HepG2 (cell line): ENCODE measurements around a stretch of chr13.

DNA sequence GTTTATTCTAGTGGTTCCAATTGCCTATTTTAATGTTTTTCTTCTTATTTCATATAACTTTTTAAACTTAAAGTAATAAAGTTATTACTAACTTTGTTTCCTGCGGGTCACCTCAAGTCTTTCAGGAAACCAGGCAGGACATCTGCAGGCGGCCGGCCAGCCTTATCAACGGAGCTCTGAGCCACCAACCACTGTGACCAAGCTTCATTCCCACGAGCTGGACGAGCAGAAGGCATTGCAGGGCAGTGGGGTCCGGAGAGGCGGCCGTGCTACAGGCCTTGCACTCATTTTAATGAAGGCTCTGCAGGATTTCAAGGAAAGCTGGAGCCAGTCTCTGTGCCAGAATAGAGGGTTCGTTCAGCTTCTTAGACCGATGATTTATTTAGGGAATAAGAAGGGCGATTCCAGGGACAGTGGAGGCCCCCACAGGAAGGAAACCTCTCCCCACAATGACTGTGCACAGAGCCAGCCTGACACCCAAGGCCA, 75.2 kb downstream of the RASA3 start:
- RRBS, 2 experiments: 0% methylated on average over 2 to 4 of the region's 12 CpGs
CAGE:
- cytosol, long polyA minus RNA: no peak
- cytosol, long polyA plus RNA: no peak
- long polyA plus RNA: no peak
- nucleus, long polyA minus RNA: no peak
- nucleus, long polyA plus RNA: no peak

GRCh38 chr13:114064729-114065050, 67.7 kb downstream of the RASA3 start:
- RRBS, 2 experiments: 0 to 11% methylated on average over 2 of the region's 12 CpGs
CAGE:
- cytosol, long polyA minus RNA: no peak
- cytosol, long polyA plus RNA: no peak
- long polyA plus RNA: no peak
- nucleus, long polyA minus RNA: no peak
- nucleus, long polyA plus RNA: no peak

- RRBS, 2 experiments: no CpG with 5 or more reads among the region's 39 CpGs
CAGE:
- cytosol, long polyA minus RNA: no peak
- cytosol, long polyA plus RNA: no peak
- long polyA plus RNA: no peak
- nucleus, long polyA minus RNA: no peak
- nucleus, long polyA plus RNA: no peak
These were observed 17.0 kb downstream of the RASA3 start for GRCh38 chr13:114115148-114116104.

- RRBS, 2 experiments: no CpG with 5 or more reads among the region's 24 CpGs
CAGE:
- cytosol, long polyA minus RNA: no peak
- cytosol, long polyA plus RNA: no peak
- long polyA plus RNA: no peak
- nucleus, long polyA minus RNA: no peak
- nucleus, long polyA plus RNA: no peak
These were observed 7.4 kb downstream of the RASA3 start for GRCh38 chr13:114124933-114125604.

GRCh38 chr13:114134436-114135017, 2.1 kb upstream of the RASA3 start:
- RRBS, 2 experiments: no CpG with 5 or more reads among the region's 19 CpGs
CAGE:
- cytosol, long polyA minus RNA: no peak
- cytosol, long polyA plus RNA: no peak
- long polyA plus RNA: no peak
- nucleus, long polyA minus RNA: no peak
- nucleus, long polyA plus RNA: no peak

DNA sequence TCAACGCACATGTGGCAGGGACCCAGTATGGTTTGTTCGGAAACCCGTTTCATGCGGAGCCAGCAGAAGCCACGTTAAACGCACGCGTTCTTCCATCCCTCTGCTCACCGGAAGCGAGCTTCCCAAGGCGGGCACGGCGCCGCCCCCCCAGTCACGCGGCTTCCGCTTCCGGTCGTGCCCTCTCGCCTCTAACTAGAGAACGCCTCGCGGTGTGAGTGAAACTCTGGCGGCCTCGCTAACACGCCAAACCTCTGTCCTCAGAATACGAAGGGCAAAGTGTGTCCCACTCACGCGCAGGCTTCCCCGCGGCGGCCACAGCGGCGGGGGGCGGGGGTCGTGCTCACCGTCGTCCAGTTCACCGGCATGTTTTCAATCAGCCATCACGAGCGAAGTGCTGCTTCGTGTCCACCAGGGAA, 17.9 kb upstream of the CFAP97D2 start:
- RRBS, 2 experiments: 94 to 95% methylated on average over 10 of the region's 42 CpGs
CAGE:
- cytosol, long polyA minus RNA: no peak
- cytosol, long polyA plus RNA: no peak
- long polyA plus RNA: no peak
- nucleus, long polyA minus RNA: no peak
- nucleus, long polyA plus RNA: no peak

- RRBS, 2 experiments: no CpG with 5 or more reads among the region's 7 CpGs
CAGE:
- cytosol, long polyA minus RNA: no peak
- cytosol, long polyA plus RNA: no peak
- long polyA plus RNA: no peak
- nucleus, long polyA minus RNA: no peak
- nucleus, long polyA plus RNA: no peak
These were observed 4.5 kb upstream of the CDC16 start for GRCh38 chr13:114230144-114230554.

DNA sequence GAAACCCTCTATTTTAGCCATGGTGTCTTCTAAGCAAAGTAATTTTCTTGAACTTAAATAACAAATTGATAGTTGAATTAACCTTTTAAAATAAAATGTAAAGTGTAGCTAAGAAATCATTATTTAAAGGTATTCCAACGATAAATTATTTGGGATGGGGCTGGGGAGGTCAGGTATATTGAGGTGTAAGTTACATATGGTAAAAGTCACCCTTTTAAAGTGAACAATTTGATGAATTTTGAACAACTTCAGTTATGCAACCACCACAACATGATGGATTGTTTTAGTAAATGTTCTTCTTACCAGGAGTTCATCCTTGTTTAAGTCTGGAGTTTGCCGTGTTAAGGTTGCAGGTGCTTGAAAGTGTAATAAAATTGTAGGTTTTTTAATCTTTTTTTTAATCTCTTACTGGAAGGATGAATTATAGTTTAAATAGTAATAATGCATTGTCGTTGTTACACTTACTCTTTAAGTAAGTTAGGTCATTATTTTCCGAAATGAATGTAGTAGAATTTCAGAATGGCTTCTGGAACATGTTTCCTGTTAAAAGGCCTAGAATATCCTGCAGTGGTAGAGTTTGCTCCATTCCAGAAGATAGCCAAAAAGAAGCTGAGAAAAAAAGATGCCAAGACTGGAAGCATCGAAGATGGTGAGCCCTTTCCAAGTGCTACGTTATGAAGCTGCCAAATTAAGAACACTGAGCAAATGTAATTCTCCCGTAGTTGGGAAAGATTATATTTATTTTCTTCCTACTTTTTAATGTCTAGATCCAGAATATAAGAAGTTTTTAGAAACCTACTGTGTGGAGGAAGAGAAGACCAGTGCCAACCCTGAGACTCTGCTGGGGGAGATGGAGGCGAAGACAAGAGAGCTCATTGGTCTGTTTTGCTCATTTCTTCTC, 4.6 kb downstream of the UPF3A start:
- RRBS, 2 experiments: no CpG with 5 or more reads among the region's 8 CpGs
CAGE:
- cytosol, long polyA minus RNA: start-site peak on the plus strand centred at position 592 of the sequence, 82 bp wide, 22 reads
- cytosol, long polyA plus RNA: start-site peak on the plus strand centred at position 596 of the sequence, 60 bp wide, 37 and 79 reads in 2 replicates
- long polyA plus RNA: start-site peak on the plus strand centred at position 185 of the sequence, 56 bp wide, 22 and 21 reads in 2 replicates; start-site peak on the plus strand centred at position 352 of the sequence, 59 bp wide, 16 and 22 reads in 2 replicates; start-site peak on the plus strand centred at position 607 of the sequence, 85 bp wide, 67 and 72 reads in 2 replicates
- nucleus, long polyA minus RNA: start-site peak on the plus strand centred at position 306 of the sequence, 150 bp wide, 19 reads
- nucleus, long polyA plus RNA: start-site peak on the plus strand centred at position 170 of the sequence, 25 bp wide, 47 and 45 reads in 2 replicates; start-site peak on the plus strand centred at position 350 of the sequence, 22 bp wide, 37 and 24 reads in 2 replicates; start-site peak on the plus strand centred at position 609 of the sequence, 88 bp wide, 122 and 77 reads in 2 replicates; start-site peak on the plus strand centred at position 742 of the sequence, 42 bp wide, 54 and 27 reads in 2 replicates